AG04450 (cell line): ENCODE measurements around the gene CIDEA.

GRCh38 chr18:11946181-11946642 lies 35.1 kb upstream of the IMPA2 start:
- CAGE, long polyA plus RNA, result no peak
- RRBS, result no CpG with 5 or more reads among the region's 12 CpGs

GRCh38 chr18:12008850-12009096 lies 27.5 kb downstream of the IMPA2 start:
- CAGE, long polyA plus RNA, result no peak
- RRBS, result no CpG with 5 or more reads among the region's 2 CpGs

GRCh38 chr18:12056063-12056577 lies 37.5 kb upstream of the ANKRD62 start:
- CAGE, long polyA plus RNA, result no peak
- RRBS, result no CpG with 5 or more reads among the region's 9 CpGs

DNA sequence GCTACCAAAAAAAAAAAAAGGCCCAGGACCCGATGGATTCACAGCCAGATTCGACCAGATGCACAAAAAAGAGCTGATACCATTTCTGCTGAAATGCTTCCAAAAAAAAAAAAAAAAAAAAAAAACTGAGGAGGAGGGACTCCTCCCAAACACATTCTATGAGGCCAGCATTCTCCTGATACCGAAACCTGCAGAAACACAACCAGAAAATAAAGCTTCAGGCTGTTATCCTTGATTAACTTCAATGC lies 58.4 kb downstream of the ANKRD62 start:
- CAGE, long polyA plus RNA, result no peak
- RRBS, result no CpG with 5 or more reads among the region's 3 CpGs

DNA sequence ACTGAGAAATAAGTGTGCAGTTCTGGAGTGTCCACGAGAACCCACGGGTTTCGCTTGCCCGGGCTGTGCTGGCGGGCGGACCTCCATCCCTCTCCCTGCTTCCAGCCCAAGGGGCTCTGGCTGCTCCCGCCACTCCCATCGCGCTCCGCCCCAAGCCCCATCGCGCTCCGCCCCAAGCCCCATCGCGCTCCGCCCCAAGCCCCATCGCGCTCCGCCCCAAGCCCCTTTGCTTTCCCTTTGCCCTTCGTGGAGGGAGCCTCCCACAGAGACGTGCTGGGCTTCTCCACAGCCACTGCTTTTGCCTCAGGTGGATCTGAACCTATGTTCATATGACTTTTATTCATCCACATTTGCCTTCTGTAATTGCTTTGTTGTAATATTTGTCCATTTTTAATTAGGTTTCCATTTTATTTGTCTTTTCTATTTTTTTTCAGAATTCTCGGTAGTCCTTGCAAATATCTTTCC lies 26.3 kb upstream of the CIDEA start:
- CAGE, long polyA plus RNA, result no peak
- RRBS, result no CpG with 5 or more reads among the region's 22 CpGs

DNA sequence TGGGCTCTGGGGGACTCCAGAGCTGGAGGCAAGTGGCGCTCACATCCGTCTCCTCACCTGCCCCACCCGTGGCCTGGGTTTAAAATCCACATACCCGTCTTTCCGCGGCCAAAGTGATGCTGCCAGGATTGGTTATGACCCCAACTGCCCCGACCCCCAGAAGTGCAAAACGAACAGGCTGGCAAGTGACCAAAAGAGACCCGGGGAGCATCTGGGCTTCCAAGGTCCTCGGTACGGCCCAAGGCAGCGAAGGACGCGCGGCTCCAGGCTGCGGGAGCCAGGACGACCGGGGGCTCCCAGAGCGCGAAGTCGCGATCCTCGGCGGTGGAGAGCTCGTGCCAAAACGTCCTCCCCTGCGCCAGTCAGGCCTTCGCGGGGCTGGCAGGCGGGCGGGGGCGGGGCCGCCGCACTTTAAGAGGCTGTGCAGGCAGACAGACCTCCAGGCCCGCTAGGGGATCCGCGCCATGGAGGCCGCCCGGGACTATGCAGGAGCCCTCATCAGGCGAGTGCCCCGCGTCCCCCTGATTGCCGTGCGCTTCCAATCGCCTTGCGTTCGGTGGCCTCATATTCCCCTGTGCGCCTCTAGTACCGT lies at the start of gene CIDEA:
Gene CIDEA (plus strand): TSS at position 442 of the 592 bp plus-strand sequence.
- CAGE, long polyA plus RNA, result no peak
- RRBS, result 3% methylated on average over 9 of the region's 49 CpGs

DNA sequence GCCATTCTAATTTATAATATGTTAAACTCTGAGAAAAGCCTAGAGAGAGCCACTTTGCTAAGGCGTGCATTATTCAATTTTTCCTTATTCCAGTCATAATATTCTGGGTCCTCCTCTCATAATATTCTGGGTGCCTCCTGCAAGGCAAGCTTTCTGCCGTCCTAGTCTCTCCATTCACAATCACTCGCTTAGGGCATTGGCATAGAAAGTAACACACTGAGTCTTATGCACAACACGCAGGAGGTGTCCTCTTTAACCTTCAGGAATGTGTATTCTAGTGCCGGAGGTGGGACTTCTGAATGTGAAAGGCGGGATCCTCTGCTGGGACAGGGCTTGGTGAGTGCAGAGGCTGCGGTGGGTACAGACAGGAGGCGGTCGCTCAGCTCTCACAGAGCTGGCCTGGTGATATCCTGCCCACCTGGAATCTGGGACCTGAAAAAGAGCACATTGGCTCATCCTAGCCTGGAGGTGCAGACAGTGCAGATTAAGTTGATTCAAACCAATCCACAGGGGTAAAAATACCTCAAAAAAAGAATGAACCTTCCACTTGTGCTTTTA lies 19.3 kb upstream of the TUBB6 start:
- CAGE, long polyA plus RNA, result no peak
- RRBS, result no CpG with 5 or more reads among the region's 9 CpGs

DNA sequence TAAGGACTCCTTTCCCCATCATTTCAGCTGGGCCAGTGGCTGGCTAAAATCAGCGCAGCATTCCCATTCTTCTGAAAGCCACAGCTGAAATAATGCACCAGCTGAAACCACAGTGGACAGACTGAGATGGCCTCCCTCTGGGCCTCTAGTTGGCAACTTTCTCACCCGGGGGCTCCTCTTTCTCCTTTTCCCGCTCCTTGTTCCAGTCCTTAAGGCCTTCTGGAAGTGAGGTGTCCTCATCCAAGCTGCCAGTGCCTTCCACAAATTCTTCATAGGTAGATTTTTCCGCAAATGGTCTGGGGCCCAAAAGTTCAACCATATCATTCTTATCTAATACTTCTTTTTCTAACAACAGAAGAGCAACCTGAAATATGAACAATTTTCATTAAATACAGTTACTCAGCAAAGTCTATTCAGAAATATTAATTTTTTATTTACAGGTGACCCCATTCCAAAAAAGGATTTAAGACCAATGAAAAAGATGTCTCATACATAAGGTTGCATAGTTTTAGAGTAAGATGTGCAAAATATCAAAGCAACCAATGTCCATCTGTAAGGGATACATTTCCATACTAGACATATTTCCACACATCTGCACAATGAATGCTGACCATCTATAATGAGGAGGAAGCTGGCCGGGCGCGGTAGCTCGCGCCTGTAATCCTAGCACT lies 21.5 kb downstream of the TUBB6 start:
- CAGE, long polyA plus RNA, result no peak
- RRBS, result no CpG with 5 or more reads among the region's 9 CpGs

- CAGE, long polyA plus RNA, result no peak
- RRBS, result no CpG with 5 or more reads among the region's 18 CpGs
These were observed 30.9 kb downstream of the AFG3L2 start for GRCh38 chr18:12345889-12346677.

DNA sequence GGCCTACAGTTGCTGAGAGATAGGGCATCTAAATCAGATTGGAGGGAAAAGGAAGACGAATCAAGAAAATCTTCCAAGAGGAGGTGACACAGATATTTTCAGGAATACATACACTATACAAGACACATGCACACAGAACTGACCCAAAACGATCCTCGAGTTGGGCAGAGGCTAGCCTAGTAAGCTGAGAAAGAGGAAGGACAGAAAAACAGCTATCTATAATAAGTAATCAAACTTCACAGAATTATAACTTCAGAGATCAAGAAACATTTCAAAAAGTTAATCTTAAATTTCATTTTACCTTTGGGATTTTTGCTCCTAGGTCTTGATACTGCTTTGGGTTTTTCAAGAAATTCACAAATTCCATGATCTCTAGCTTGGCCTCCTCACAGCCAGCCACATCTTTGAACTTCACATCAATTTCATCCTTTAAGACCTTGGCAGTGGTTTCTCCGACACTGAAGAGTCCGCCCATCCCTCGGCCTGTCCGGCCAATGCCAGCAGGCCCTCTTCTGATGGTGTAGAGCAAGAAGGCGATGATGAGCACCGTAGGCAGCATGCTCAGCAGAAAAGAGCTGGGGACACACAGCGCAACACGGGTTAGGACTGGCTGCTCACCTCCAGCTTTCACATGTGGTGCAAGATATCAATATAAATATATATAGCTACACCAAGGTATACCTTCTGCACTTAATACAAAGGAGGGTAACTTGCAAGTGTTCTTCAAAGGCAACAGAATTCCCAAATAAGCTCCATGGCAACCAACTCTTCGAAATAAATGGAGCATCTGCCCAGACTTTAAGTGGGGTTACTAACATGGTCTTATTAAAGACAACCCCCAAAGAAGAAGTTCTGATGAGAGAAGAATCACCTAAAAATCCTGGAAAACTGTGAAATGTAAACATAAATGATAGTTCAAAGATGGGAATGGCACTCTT lies 18.4 kb downstream of the AFG3L2 start:
- CAGE, long polyA plus RNA, result no peak
- RRBS, result no CpG with 5 or more reads among the region's 12 CpGs

DNA sequence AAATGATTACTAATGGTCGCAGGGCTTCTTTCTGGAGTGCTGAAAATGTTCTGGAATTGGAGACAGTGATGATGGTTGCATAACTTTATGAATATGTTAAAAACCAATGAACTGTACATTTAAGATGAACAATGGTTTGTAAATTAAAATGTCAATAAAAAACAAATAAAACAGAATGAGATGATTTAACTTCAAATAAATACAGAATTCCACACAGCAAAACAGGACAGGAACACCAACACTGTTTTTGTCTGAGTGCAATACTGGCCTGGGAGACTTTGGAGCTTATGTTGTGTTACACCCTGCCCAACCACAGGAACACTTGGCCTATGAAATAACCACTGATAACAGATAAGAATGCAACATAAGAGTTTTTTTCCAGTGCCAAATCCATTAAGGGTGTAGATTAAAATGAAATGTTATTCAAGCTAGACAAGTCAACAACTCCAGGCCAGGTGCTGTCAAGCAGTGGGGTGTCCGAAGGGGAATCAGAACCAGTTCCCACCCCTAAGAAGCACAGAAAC lies 4.1 kb downstream of the AFG3L2 start:
- CAGE, long polyA plus RNA, result no peak
- RRBS, result no CpG with 5 or more reads among the region's 2 CpGs

DNA sequence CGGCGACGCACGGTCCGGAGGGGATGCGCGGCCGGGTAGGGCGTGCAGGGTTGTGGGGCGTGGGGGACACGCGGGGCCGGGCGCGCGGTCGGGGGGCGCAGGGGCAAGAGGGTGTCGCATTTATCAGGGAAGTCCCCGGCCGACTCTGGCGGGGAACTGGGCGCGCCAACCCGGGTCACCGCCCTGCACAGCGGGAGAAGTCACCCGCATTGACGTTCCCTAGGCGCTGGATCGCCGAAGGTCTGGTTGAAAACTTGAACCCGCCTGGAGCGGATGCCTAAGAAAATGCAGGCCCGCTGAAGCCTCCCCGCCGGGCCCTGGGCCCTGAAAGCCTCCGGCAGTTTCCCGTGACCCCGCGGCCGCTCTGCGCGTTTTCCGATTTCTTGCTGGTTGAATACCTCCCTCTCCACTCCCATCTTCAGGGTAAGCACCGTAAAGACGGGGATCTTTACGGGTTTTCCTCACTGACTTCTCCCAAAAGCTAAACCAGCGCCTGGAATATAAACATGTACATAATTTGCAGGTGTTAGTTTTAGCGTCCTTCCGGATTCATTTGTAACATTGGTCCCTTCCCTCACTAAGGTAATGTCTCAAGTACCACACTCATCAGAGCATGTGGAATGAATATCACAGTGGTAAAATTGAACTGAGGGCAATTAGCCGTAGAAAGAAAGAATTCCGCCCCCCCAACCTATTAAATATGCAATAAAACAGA lies 601 bp upstream of the SPIRE1 start:
- CAGE, long polyA plus RNA, result no peak
- RRBS, result 3% methylated on average over 18 of the region's 53 CpGs

DNA sequence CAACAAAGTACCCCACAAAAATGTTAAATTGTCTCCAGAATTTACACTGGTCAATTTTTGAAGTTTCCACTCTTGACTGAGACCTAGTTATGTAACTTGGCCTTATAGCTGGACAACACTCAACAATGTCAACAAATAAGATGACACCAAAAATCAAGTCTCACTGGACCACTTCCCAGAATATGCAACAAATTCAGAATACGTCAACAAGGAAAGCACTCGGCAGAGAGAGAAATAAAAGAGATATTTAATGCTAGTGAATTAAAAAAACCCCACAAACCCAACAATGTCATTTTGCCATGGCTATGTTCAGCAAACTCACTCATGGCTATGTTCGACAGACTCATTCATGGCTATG lies 72.8 kb downstream of the PTPN2 start:
- CAGE, long polyA plus RNA, result no peak
- RRBS, result no CpG with 5 or more reads among the region's 3 CpGs

DNA sequence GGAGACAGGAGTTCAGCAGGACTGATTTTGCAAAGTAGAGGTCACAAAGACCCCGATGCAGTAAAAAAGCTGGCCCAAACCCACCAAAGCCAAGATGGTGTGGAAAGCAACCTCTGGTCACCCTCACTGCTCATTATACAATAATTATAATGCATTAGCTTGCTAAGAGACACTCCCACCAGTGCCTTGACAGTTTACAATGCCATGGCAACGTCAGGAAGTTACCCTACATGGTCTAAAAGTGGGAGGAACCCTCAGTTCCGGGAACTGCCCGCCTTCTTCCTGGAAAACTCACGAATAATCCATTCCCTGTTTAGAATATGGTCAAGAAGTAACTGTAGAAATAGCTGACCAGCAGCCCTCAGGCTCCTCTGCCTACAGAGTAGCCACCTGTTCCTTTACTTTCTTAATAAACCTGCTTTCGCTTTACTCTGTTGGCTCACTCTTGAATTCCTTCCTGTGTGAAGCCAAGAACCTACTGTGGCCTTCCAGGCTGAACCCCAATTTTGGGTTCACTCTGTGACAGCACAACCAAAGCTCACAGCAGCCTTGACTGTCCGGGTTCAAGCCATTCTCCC lies 19.9 kb upstream of the PTPN2 start:
- CAGE, long polyA plus RNA, result no peak
- RRBS, result no CpG with 5 or more reads among the region's 7 CpGs

- CAGE, long polyA plus RNA, result no peak
- RRBS, result no CpG with 5 or more reads among the region's 5 CpGs
These were observed 5.8 kb upstream of the CEP192 start for GRCh38 chr18:12985271-12985757.

GRCh38 chr18:13051898-13052533 lies 60.9 kb downstream of the CEP192 start:
- CAGE, long polyA plus RNA, result no peak
- RRBS, result no CpG with 5 or more reads among the region's 4 CpGs

DNA sequence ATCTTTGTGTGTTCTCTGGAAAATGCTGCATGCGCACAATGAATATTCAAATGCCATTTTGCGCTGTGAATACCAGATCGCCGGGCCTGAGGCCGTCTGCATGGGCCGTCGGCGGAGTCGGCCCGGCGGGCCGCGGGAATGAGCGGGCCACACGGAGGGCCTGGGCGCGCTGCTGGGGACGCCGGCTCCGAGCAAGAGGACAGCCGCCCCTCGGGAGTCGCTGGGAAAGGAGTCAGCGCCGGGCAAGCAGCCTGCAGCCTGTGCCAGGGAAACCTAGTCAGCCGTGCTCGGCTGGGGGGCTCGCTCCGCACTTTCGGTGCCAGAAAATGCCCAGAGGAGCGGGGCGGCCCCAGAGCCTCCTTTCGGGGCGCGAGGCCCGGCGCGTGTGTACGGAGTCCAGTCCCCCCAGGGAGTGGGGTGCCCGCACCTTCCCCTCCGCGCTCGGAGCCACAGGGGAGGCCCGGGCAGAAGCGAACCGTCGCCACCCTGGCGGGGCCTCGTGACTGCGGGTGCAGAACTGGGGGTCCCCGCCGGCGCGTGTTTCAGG lies 82.0 kb upstream of the LDLRAD4 start:
- CAGE, long polyA plus RNA, result no peak
- RRBS, result 4% methylated on average over 40 of the region's 54 CpGs

DNA sequence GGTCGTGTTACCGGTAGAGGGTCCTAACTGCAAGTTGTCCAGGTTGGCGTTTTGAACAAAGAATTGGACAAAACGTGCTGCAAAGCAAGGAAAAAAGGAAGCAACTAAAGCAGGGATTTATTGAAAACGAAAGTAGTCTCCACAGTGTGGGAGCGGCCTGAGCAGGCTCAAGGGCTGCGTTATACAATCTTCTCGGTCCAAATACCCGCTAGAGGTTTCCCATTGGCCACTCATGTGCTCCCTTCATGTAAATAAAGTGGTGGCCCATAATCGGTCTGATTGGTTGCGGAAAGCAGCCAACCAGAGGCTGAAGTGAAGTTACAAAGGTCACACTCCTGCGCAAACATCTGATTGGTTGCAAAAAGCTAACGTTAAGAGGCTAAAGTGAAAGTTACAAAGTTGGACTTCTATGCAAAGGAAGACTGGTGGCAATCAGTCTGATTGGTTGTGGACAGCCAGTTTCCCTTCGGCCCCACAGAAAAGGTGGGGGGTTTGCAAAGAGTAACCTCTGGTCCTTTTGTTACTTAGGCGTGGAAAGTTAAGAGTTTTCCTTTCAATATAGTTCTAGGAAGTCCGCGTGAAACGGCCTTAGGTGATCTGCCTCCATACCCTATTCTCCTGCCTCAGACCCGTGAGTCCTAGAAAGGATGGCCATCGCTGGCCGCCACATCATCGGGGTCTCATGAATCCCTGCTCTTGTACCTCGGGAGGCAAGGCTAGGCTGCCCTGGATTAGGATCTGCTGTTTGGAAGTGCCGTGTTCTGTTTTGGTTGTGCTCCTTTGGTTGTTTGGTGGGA lies 80.5 kb upstream of the LDLRAD4 start:
- CAGE, long polyA plus RNA, result no peak
- RRBS, result no CpG with 5 or more reads among the region's 24 CpGs

DNA sequence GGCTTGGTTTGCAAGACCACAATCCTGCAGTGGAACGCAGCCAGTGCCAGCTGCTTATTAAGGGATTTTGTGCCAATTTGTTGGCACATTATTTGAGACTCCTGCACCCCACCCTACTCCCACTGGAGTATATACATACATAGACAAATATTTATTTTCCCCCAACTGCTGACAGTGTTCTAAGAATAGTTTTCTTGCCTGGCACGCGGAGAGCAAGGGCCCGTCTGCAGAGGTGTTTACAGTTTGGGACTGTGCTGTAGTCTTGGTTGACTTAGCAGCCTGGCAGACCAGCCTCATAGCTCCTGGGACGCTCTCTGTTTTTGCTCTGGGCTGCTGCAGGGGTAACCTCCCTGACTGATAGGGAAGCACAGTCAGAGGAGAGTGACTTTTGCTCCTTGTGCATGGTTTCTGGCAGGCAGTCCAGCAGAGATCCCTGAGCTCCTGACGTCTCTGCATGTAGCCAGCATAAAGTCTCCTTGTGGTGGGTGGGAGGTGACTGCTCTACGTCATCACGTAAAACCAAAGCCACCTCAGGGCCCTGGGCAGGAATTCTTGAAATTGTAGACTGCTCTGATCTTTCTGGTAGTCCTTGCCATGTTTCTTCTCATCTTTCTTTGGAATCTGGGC lies 2.0 kb downstream of the LDLRAD4 start:
- CAGE, long polyA plus RNA, result no peak
- RRBS, result no CpG with 5 or more reads among the region's 8 CpGs

DNA sequence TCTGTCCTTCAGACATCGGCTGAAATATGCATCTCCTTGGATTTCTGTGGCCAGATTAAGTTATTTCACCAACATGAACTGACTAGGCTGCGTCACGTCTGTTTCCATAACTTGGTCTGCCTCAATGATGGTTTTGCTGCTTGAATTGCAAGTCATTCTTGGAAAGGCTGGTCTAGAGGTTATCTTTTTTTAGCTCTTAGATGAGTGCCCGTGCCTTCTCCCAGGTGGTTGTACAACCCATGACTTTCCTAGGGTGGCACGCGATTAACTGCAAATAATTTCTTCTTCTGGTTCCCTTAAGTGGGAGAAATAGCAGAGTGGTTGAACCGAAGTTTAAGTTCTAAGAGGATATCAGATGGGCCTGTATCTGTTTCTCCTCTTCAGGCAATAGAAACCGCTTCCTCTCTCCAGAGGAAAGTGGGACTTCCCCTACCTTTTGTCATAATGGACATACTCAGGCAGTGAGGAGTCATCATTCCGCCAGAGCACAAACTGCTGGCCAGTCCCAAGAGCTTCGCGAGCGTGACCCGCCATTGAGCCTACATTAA lies 158.7 kb downstream of the LDLRAD4 start:
- CAGE, long polyA plus RNA, result no peak
- RRBS, result no CpG with 5 or more reads among the region's 13 CpGs